Left ventricle myocardium (tissue), 1 donor: ENCODE results near the gene SIGLEC1.

GRCh38 chr20:3164450-3165380 is 5.0 kb upstream of the FASTKD5 start:
- PRO-cap: no peak

GRCh38 chr20:3212514-3212966 is 3.2 kb downstream of the ITPA start:
- PRO-cap: no peak

GRCh38 chr20:3312848-3313458 is 74.0 kb upstream of the SLC4A11 start:
- PRO-cap: no peak

DNA sequence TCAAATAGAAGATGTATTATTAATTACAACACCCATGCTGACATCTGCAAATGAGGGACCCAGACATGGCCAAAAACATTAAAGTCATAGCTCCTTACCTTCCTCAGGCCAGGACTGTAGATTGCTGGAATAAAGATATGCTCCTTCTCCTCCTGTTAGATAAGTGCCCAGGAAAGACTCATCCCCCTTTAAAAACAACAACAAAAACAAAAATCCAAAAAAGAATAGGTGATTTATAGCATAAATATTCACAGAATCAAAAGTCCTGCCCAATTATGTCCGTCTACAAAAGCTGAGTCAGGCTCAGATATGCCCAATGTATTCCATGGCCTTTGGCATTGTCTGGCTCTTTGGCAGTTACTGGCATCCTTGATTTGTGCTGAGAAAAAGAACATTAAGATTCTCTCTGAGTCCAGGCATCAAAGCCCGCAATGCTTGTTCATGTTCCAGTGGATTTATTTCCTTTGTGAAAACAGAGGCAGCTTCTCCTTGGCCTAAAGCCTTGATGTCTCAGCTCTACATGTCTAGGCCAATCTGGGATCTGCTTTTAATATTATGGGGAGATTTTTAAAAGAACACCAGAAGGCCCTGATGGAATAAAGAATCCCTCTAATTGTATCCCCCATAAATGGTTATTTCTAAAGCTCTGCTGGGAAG is 76.1 kb upstream of the SLC4A11 start:
- PRO-cap: no peak

DNA sequence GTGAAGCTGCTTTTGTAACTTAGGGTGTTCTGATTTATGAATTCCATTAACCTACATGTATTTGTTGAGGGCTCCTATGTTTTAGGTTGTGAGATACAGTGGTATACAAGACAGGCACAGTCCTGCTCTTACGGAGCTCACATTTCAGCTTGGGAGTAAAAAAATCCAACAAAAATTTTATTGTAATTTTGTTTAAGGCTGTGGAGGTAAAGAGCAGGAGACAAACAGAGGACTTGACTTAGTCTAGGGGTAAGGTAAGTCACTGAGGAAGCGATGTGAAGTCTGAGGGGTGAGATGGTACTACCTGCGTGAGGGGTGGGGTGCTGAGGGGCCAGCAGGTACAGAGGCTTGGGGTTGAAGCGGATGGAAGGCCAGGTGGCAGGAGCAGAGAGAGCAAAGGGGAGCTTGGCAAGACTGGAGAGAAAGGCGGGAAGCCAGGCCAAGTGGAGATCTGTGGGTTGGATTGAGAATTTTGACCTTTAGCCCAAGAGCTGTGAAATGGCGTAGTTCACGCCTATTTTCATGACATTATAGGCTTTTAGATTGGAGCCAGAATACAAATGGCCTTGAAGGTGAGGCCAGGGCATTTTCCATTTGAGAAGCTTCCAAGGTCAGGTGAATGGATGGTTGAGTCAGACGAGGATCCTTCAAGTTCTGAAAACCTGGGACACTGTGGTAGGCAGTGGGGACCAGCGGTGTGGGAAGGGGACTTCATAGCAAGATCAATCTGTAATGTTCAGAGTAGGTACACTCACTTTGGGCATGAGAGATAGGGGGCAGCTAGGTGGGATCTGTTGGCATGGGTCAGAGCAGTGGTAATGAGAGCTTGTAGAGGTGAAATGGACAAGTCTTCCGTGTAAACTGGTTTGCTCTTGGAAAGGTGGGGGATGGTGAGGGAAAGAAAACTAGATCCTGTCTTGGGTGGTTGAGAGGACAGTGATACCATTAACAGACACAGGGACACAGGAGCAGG is 2.5 kb downstream of the ATRN start:
- PRO-cap: no peak

- PRO-cap: no peak
Observed at GRCh38 chr20:3658709-3659317, 4.4 kb downstream of the GFRA4 start.

- PRO-cap: no peak
Observed at GRCh38 chr20:3688903-3690185, 7.5 kb upstream of the ADAM33 start.

- PRO-cap: bidirectional peak, plus-strand start at chr20:3712736, minus-strand start at chr20:3712571
Observed at GRCh38 chr20:3711946-3712946, at the start of gene SIGLEC1. Gene SIGLEC1 (minus strand): TSS chr20:3712600.

GRCh38 chr20:3753656-3754235 is 13.8 kb downstream of the ADISSP start:
- PRO-cap: no peak

DNA sequence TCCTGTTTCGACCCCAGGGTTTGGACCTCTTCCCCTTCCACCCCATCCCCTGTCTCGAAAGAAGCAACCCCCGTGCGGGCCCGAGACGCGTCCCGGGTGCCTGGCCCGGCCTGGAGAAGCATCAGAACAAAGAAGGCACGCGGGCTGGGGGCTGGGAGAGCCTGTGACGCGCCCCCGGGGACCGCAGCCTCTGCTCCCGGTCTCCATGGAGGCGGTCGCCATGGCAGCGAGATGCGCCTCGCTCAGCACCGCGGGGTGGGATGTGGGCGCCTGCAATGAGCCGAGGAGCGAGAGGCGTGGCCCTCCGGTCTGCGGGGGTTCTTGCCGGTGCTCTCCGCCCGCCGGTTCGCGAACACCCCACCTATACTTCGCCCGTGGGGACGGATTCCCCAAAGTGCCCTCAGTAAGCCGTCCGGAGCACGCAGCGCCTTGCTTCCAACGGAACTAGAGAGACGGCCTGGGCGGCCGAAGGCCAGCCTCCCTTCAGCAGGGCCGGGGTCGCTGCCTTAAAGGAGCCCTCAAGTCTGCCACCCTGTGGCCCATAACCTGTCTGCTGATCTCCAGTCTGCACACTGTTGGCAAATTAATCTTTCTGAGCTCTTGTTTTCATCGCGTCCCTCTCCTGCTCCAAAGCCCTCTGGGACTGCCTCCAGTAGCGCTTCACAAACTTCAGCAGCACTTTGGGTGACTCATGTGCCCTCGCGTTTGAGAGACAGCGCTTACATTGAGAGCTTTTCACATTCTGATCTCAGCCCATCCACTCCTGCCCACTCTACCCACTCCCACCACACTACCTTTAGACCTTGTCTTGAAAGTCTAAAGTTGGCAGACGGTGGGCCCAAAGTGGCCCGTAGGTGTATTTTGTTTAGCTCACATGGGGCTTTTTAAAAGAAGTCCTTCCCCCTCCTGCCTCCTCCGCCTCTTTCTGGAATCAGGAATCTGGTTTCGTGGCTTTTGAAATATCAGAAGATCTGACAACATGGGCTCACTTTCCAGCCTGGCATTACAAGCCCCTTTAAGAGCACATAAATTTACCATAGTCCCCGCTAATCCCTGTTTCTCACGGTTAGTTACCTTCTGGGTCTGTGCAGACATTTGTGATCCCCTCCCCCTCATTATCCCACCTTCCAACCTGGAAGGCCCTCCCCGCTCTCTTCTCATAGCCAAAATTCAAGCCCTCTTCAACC is 1.1 kb upstream of the ADISSP start:
- PRO-cap: no peak

- PRO-cap: no peak
Observed at GRCh38 chr20:3798158-3798494, 2.0 kb downstream of the CDC25B start.

DNA sequence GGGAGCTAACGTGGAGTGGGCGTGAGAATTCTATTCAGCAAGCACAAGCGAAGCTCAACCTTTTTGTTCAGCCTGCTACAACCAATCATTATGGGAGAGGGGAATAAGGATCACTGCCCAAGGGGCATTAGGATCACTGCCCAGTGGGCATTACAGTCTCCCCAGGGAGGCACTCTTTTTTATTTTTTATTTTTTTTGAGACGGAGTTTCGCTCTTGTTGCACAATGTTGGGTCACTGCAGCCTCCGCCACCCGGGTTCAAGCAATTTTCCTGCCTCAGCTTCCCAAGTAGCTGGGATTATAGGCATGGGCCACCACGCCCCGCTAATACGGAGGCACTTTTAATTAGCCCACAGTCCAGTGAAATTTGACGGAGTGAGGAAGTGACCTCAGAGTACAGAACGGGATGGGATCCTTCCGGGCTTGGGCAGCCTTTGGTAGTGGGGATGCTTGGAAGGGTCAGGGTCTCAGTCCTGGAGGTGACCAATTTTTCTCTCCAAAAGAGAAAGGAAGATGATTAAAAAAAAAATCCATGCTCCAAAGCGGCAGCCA is 1.1 kb upstream of the PANK2 start:
- PRO-cap: unidirectional peak, plus-strand start at position 391 of the sequence

- PRO-cap: no peak
Observed at GRCh38 chr20:4898196-4898832, 74.9 kb upstream of the RASSF2 start.

DNA sequence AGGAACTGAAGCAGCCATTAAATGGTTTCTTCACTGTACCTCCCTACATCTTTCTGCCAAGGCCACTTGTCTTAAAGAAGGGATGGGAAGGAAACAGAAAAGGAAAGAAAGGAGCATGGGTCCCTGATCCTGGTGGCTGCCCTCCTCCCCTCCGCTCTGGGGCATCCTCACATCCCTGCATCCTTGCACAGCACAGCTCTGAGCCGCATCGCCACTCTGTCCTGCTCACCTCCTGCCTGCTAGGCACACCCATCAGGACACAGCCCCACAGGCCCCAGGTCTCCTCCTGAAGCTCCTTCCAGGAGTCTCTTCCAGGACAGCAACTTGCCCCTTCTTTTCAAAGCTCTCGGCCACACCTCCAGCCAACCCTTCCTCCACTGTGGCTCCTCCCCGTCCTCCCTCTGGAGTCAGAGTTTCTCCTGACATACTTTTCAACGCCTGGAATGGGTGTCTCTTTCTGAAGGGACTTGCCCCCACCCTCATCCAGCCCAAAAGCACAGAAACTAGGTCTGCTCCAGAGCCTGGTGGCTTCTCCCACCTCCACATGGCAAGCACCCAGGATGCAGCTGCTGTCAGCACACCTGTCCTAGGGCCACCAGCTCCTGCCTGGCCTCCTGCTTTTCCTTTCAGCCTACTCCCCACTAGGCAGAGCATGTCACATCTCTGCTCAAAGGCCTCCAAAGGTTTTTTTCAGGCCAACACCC is 77.3 kb downstream of the SLC23A2 start:
- PRO-cap: no peak

DNA sequence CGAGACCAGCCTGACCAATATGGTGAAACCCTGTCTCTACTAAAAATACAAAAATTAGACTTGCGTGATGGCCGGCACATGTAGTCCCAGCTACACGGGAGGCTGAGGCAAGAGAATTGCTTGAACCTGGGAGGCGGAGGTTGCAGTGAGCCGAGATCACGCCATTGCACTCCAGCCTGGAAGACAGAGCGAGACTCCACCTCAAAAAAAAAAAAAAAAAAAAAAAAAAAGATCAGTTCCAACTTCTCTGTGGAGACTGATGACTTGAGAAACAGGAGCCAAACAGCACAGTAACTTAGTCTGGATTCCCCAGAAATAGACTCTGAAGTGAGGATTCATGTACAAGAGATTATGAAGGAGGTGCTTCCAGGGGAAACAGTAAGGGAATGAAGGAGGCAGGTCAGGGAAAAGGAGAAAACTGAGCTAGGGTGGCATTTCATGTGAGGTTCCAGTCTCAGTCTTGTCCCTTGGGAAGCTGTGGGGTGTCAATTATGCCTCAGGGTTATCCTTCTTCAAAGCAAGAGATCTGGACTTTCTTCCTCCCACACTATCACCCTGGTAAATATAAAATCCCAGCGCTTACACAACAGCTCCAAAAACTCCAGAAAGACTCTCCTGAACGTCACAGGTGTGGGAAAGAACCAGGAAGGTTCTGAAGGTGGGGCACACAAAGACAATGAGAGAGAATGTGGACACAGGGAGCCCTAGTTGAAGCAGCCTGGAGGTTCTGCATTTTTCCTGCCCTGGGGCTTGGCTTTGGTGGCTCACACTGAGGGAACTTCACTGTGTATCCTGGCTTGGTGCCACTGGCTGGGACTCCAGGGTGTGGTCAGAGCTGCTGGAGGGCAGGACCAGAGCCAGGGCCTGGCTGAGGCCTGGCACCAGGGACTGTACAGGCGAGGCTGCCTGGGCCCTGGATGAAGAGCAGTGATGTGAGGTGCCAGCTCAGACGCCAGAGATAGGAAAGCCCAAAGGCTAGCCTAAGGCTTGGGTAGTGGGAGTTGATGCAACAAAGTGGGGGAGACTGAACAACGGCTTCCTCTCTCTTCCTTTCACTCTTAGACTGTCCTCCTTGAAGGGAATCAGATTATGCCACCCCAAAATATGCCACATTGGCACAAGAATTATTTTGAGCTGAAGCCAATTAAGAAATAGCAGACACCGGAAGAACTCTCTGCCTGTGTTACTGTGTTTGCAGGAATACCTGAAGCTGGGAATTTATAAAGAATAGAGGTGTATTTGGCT is 39.8 kb downstream of the TMEM230 start:
- PRO-cap: no peak

DNA sequence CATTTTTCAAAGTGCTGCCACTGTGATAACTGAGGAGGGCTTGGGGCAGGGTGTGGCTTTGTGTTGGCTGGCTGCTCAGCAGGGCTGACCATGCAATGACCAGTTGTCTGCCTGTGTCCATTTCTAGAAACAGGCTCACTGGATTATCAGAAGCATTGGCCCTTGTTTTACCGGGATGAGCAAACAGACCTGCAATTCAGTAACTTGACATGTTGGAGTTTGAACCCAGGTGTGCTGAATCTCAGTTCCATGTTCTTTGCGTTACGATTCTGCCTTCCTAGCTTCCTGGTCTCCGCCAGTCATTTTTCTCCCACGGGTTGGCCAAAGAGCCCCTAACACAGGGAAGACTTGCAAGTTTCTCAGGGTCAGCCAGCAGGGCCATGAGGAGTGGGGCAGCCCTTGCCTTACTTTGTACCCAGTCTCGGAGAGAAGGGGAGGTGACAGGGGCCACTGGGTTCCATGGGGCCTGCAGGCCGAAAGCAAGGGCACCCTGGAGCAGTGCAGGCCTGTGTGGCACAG is 23.4 kb downstream of the CDS2 start:
- PRO-cap: no peak

GRCh38 chr20:5159889-5160373 is 33.1 kb downstream of the CDS2 start:
- PRO-cap: no peak

- PRO-cap: no peak
Observed at GRCh38 chr20:5544555-5545148, 66.2 kb downstream of the GPCPD1 start.

GRCh38 chr20:5714383-5715123 is 35.6 kb upstream of the SHLD1 start:
- PRO-cap: no peak

GRCh38 chr20:5765906-5766814 is 16.0 kb downstream of the SHLD1 start:
- PRO-cap: no peak